SJSA1 (cell line): Measurements from ENCODE around the genes VCX2, FAM9A, FAM9B and CLDN34.

DNA sequence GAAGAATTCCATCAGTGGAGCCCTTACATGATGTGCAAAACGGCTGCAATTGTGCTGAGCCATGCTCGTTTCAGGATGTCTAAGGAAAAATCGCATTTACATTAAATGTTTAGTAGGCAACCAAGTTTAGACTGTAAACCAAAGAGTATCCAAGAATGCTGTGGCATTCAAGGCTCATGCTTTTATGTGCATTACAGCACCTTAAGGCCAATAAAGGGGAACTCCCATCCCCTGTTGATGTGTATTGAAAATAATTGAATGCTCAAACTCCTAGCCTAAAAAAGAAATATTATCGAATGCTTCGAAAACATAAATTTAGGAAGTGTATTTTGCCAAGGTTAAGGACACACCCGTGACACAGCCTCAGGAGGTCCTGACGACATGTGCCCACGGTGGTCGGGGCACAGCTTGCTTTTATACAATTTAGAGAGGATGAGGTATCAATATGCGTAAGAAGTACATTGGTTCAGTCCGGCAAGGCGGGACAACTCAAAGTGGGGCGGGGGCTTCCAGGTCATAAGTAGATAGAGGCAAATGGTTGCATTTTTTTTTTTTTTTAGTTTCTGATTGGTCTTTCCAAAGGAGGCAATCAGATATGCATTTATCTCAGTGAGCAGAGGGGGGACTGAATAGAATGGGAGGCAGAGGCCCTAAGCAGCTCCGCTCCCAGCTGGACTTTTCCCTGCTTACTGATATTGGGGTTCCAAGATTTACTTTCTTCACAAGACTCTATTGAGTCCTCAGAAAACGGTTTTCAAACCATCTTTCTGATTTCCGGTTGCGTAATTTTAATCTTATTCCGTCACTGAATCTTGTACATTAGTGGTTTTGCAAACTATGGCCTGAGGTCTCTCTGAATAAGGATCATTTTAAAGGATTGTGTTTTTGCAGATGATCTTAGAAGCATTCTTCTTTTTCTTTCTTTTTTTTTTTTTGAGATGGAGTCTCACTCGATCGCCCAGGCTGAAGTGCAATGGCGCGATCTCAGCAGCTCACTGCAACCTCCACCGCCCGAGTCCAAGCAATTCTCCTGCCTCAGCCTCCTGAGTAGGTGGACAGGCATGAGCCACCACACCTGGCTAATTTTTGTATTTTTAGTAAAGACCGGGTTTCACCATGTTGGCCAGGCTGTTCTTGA is 35.5 kb downstream of the GYG2 start:
- RAMPAGE, long total RNA: no peak

DNA sequence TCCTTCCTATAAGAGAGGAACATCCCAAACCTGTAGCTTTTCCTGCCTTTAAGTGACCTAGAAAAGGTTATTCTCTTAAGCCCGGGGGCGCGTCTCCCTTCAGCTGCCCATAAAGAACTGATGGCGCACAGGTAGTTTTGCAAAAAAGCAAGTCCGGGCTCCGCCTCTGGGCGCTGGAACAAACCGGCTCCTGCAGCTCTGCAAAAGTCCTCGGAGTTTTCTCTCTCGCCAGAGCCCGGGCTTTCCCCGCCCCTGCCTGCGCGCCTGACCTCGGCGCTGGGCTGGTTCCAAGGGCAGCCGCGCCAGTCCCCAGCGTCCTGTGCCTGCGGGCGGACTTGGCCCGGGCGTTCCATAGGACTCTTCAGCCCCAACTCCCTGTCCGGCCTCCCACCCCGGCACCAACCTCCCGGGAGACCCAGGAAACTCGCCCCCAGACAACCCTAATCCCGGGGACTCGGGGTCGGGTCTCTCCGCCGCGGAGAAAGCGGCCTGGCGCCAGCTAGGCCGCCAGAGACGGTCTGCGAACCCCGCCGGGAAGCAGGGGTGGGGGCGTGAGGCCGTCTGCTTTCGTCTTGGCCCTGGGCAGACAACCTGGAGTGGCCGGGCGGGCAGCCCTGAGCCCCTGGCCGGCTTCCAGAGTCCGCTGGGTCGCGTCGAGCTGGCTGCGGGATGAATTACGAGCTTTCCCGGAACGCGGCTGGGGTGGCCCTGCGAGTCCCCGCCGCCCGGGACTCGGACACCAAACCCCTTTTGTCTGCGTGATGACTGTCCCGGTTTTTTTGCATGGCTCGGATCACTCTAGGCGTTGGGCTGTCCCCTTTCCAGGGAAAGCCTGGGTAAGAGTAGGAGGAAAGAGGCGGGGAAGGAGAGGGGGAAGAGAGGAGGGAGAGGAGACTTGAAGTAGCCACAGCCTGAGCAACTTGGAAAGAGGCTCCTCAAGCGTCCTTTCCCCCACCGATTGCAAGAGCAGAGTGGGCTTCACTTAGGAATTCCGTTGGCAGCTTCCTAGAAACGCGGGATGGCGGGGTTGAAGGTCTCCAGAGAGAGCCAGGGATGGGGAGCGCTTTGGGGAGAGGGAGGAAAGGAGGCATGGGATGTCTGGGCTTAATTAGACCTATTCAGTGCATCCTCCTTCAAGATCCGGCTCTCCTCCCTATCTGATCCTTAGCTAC is 907 bp downstream of the MXRA5 start:
- RAMPAGE, long total RNA: no peak

DNA sequence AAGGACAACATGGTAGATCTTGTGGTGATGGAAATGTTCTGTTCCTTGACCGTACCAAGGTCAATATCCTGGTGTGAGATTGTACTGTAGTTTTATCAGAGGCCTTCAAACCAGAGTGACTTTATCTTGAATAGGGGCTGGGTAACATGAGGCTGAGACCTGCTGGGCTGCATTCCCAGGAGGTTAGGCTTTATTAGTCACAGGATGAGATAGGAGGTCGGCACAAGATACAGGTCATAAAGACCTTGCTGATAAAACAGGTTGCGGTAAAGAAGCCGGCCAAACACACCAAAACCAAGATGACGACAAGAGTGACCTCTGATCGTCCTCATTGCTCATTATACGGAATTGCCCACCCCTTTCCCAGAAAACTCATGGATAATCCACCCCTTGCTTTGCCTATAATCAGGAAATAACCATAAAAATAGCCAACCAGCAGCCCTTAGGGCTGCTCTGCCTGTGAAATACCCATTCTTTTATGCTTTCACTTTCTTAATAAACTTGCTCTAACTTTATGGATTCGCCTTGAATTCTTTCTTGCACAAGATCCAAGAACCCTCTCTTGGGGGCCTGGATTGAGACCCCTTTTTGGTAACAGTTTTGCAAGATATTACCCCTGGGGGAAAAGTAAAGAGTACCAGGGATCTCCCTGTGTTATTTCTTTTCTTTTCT is 123.9 kb upstream of the MXRA5 start:
- RAMPAGE, long total RNA: no peak

- RAMPAGE, long total RNA: no peak
These were observed 2.2 kb downstream of the PRKX start for GRCh38 chrX:3710958-3711928.

- RAMPAGE, long total RNA: no peak
These were observed 330.4 kb upstream of the PRKX start for GRCh38 chrX:4043900-4044236.

GRCh38 chrX:7117580-7117995 is 29.9 kb upstream of the STS start:
- RAMPAGE, long total RNA: no peak

DNA sequence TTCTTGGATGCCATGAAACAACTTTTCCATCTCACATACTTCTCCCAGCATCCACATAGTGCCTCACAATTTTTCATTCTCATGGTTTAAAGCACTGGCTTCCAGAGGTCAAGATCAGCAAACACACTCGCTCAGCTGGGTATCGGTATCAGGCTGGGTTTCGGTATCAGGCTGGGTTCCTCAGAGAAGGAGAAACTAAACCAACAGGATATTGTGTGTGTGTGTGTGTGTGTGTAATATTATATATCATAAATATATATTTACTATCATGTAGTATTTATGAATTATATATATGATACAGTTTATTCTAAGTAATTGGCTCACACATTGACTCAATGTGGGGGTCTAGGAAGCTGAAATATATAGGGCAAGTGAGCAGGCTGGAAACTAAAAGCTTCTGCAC is at the start of gene VCX2:
VCX2 (minus strand) TSS at position 57 of the 403 bp plus-strand sequence.
- RAMPAGE, long total RNA: no peak

GRCh38 chrX:8681390-8681659 is 50.6 kb downstream of the ANOS1 start:
- RAMPAGE, long total RNA: no peak

DNA sequence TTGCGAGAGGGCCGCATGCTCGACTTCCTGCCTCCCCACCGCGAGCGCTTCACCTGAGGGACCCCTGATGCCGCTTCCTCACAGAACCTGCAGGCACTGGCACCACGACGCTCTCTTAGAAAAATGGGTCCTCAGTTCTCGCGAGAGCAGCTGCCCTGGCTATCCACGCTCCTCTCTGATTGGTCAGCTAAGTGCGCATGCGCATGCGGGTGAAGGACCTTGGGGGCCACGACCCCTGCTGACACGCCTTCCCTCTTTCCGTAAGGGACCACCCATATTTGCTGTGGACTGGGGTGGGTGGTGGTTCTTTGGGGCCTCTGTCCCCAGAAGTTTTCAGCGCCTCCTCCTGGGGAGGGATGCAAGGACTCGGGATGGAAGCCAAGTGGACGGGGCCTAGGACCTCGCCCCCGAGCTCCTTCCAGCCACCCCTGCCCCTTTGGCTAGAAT is at the start of gene FAM9A:
FAM9A (minus strand) TSS at position 126 of the 447 bp plus-strand sequence.
- RAMPAGE, long total RNA: no peak

DNA sequence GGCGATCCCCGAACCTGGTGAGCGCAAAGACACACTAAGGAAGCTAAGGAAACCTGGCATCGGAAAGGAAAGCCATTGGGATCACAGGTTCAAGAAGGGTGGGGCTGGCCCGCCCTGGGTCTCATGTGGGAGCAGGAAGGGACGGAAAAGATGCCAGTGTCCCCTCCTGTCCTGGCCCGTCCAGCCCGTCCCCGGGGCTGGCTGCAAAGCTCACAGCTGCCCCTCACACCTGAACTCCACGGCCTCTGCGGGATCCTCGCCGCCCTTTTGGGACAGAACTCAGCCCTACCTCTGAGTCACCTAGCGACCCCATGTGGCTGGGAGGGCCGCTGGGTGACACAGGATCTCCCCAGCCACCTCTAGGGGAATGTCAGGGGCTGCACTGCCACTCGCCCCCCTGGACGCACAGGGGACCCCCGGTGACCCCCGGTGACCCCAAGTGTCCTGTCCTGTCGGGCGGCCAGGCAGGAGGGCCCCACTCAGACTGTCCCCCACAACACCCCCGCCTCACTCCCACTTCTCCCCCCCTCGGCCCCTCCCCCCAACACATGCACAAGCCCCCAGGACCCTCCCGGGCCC is 776 bp downstream of the FAM9B start:
- RAMPAGE, long total RNA: no peak

GRCh38 chrX:9033974-9034291 is at the start of gene FAM9B:
Gene FAM9B, minus strand, starts transcription at chrX:9034127.
- RAMPAGE, long total RNA: no peak

DNA sequence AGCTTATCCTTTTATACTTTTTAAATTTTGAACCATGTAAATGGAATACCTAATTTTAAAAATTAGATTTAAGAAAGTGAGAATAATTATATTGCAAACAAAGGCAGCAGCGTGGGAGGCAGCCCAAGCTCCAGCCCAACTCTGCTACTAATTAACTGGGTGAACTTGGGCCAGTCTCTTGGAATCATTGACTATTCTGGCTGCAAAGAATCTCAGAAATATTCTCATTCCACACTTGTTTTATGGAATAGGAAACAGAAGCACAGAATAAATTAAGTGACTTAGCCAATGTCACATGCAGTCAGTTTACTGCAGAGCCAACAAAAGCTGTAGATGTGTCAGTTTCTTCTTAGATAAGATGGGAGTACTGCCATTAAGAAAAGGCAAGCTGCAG is 132.6 kb upstream of the FAM9B start:
- RAMPAGE, long total RNA: no peak

GRCh38 chrX:9456363-9457023 is 8.4 kb upstream of the TBL1X start:
- RAMPAGE, long total RNA: no peak

DNA sequence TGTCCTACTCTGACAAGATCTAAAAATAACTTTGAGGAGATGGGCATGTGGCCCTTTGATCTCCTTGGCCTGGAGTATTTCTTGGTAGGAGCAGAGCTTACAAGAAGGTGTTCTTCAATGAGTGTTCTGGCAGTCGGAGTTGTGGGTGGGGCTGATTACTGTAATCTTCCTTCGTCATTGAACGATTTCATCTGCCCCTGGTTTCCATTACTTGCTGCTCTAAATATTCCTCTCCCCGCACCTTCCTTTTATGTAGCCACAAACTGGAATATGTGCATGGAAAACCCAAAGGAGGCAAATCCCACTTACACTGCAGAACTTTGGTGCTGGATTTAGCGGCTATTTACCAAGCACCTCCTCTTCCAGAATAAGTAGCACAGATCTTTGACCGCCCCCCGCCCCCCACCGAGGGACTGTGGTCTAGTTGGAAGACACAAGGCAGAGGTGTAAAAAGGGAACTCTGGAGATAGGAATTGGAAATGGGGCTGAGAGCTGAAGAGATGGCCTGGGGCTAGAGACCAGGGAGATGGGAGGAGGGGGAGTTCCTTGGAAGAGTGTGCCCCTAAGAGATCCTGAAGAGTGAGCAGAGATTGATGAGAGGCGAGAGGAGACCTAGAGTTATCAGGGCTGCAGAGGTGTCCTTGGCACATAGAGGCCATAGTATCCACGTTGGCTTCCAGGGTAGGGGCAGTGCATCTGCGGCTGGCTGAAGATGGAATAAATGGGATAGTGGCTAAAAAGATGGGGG is 55.2 kb downstream of the TBL1X start:
- RAMPAGE, long total RNA: no peak

DNA sequence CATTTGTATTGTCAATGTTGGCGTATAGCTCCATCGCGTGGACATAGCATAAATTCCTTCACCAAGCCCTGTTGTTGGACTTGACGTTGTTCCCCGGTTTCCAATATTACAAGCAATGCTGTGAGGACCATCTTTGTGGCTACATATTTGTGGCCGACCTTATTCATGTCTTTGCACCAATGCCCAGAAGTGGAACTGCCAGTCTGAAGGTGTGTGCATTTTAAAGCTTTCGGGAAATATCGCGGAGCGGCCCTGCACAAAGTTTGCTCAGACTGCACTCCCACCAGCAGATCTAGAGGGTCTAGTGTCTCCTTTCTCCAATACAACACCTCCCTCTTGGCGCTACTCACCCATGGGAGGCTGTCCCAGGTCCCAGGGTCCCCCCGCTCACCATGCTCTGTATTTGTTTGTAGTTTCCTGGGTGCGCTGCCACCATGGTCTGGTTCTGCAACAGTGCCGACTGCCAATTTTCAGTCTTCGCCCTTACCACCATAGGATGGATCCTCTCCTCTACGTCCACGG is at the start of gene CLDN34:
CLDN34 (plus strand) TSS at position 435 of the 522 bp plus-strand sequence.
- RAMPAGE, long total RNA: no peak

DNA sequence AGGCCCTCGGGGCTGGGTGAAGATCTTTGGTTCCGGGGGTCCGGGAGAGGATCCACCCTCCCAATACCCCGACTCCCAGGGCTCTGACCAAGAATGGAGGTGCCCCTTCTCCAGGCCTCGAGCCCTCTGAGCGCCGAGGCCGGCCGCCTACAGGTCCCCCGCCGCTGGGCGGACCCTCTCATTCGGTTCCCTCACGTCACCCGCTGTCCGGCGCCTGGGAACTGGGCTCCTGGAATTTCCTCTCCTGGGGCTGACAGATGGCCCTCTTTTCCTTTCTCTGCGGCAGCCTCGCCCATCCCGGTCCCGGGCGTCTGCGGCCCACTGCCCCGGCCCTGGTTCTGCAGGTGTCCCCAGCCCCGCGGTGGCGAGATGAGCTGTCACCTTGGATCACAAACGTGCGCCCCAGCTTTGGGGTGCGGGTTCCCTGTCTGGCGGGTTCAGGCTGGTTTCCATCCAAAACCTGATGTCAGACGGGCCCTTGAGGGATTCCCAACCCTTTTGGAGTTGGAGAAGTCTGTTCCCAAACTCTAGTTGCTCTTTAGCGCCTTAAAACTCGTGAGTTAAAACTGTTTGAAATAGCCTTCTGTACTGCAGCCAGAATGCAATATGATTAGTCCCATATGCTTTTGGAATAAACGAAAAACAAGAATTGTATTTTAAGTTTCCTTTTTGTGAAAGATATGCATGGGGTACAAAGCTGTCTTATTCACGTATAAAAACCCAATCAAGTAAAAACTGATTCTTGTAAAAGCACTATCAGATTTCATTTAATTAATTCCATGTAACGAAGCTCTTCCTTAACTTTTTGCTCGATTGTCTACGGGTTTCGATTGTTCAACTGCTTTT is 49.2 kb downstream of the CLDN34 start:
- RAMPAGE, long total RNA: no peak

DNA sequence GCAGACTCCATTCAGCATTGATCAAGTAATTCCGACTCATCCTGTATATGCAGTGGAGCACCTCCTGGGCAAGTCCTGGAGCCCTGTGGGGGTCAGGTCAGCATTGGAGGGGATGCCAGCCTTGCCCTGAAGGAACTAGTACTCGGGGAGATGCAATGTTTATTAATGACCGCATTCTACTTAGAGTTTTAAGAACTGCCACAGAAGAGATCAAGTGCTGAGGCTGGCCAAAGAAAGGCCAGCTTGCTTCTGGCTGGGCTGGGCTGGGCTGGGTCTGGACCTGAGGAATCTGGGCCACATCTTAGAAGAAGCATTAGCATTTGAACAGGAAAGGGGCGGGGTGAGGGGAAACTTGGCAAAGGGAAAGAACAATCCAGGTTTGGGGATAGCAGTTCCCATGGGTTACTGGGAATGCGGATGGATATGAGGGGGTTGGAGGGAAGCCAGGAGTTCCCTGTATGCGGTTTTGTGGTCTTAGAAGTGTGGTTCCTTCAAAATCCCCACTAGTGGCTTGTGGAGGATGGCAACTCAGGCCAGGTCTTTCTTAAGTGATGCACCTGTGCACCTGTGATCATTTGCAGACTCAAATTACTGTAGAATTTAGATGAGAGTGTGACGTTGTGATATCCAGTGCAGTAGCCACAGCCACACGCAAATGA is 83.3 kb downstream of the CLDN34 start:
- RAMPAGE, long total RNA: no peak

GRCh38 chrX:10121727-10122348 is 34.9 kb upstream of the CLCN4 start:
- RAMPAGE, long total RNA: no peak

DNA sequence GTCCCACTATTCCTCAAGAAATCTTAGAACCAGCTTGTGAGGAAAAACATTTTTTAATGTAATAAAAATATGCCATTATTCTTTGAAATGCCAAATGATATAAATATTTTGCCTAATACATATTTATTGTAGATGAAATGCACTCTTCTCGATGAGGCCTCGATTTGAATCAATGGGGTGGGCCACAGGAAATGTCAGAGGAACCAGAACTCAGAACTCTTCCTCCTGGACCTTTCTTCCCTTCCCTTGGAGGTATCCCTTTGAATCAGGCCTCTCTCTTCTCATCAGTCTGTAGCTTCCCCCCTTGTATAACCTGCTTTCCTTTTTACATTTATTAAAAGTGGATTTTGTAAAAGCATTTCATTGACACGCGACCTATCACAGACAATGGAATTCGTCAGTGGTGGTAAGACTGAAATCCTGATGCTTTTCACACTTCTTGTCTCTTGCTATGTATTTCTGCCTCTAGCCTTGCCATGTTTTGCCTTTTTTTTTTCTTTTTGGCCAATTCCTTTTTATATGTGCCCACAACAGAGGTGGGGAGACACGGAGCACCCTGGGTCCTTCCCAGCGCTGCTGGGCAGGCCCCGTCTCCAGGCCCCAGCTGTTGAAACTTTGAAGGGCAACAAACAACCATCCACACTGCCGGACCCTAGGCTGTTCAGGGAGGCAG is 14.0 kb upstream of the CLCN4 start:
- RAMPAGE, long total RNA: no peak

DNA sequence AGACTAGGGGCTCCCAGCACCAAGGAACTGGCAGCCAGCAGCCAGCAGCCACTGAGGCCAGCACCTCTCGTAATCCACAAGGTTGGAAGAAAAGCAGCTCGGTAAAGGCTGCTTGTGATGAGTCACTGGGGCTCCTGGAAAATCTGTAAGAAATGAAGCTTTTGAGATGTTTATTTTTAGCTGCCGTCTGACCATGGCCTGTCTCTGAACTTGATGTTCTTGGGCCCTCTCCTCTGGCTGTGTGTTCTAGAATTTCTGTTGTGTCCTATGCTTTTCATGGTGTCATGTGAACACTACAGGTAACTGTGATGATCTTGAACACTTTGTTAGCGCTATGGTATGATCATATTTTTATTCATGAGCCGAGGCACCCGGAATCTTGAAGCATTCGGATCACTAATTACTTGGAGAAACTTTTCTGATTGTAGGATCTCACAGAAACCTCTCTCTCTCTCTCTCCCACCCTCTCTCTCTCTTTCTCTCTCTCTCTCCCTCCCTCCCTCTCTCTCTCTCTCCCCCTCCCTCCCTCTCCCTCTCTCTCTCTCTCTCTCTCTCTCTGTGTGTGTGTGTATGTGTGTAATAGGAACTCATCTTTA is 18.7 kb downstream of the CLCN4 start:
- RAMPAGE, long total RNA: no peak